Metastatic Lung Carcinoma in the Adrenal Gland (tissue), 1 donor: ENCODE measurements around a stretch of chr11.

GRCh38 chr11:86557966-86558620, 183.4 kb downstream of the CCDC81 start:
- PRO-cap, result no peak

DNA sequence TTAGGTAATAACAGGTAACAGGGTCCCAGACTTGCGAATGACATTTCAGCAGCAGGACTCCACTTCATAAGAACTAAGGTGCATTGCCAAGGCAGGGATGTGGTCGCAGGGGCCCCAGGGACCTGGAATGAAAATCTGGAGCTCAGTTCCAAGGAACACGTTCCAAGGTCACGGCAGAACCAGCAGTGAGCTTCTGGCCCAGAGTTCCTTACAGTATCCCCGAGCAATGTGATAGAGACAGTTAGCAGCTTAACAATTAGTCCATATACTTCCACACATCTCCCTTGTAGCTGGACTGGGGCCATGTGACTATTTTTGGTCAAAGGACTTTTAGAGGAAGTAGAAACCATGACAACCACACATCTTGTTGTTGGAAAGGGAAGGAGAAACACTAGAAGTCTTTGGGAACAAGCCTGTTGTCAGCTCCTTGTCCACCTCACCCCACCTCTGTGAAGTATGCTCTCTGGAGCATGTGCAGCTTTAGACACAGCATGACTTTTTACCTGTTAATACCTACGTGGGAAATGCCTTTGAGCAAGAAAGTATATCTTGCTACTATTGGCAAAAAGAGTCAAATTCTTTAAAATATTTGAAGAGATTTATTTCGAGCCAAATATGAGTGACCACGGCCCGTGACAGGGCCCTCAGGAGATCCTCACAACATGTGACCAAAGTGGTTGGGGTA, 203.1 kb upstream of the PRSS23 start:
- PRO-cap, result no peak

GRCh38 chr11:86808540-86809299, 8.4 kb downstream of the PRSS23 start:
- PRO-cap, result no peak

GRCh38 chr11:86815048-86815401, 14.7 kb downstream of the PRSS23 start:
- PRO-cap, result no peak

- PRO-cap, result no peak
These were observed 331.2 kb downstream of the TMEM135 start for GRCh38 chr11:87368813-87369363.

GRCh38 chr11:88445827-88446230, 108.3 kb upstream of the CTSC start:
- PRO-cap, result no peak

DNA sequence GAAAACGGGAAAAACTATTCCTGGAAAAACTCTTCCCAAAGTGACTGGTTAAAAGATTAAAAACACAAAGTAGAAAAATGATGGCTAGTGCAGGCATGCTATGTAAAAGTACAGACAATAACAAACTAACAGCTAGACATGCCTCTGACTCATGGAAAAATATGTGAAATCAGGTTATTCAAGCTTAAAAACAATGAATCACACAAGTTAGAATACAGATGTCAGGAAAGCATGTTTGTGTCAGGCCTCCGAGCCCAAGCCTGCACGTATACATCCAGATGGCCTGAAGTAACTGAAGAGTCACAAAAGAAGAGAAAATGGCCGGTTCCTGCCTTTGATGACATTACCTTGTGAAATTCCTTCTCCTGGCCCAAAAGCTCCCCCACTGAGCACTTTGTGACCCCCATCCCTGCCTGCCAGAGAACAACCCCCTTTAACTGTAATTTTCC, 110.1 kb downstream of the NOX4 start:
- PRO-cap, result no peak

- PRO-cap, result no peak
These were observed 208.9 kb upstream of the CHORDC1 start for GRCh38 chr11:90431794-90432101.

DNA sequence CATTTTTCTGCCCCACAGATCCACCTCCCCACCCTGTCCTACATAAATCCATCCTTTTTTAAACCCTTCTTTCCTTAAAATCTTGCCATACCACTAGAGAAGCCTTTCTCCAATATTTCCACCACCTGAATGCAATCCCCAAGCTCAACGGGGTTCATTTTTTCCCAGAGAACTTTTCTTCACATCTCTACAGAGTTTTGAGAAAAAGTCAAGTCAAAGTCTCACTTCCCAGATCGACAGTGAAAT, 375.1 kb upstream of the FAT3 start:
- PRO-cap, result no peak

- PRO-cap, result no peak
These were observed 197.5 kb upstream of the FAT3 start for GRCh38 chr11:92027166-92027476.

GRCh38 chr11:93477669-93478383, 65.4 kb downstream of the SMCO4 start:
- PRO-cap, result no peak

DNA sequence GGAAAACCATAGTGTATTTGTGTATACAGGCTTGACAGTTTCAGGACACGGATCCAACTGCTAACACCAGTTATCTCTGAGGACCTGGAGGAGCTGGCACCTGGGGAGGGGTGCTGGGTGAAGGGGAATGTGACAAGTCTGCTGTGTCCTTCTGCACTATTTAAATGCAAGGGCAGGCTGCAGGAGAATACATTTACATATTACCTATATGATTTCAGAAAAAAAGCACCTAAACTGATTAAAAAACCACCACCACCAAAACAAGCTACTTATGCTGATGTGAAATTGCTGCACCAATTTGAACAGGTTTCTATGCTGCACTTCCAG, 6.7 kb downstream of the SMCO4 start:
- PRO-cap, result no peak

- PRO-cap, result no peak
These were observed 10.7 kb downstream of the TAF1D start for GRCh38 chr11:93730275-93731241.

DNA sequence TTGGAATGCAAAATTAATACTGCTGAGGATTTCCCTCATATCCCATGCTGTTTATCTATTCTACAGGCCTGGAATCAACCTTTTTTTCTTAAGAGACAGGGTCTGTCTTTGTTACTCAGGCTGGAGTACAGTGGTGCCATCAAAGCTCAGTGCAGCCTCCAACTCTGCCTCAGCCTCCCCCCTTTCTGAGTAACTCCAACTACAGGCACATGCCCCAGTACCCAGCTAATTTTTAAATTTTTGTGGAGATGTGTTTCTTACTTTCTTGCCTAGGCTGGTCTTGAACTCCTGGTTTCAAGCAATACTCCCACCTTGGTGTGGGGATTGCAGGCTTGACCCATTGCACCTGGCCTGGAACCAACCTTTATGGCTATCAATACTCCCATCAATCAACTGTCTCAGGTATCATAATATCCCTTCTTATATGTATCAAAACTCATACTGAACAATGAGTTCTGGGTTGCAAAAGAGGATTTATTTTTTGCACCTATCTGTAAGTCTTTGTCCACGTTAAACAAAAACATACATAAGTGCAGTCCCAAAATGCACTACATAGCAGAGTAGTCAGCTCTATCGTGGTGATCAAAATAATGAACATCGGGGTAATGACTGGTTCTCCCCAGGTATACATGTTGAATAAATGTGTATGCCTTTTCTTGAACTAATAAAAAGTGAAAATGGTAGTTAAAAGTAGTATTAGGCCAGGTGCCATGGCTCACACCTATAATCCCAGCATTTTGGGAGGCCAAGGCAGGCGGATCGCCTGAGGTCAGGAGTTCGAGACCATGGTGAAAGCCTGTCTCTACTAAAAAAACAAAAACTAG, 6.4 kb downstream of the TAF1D start:
- PRO-cap, result no peak

DNA sequence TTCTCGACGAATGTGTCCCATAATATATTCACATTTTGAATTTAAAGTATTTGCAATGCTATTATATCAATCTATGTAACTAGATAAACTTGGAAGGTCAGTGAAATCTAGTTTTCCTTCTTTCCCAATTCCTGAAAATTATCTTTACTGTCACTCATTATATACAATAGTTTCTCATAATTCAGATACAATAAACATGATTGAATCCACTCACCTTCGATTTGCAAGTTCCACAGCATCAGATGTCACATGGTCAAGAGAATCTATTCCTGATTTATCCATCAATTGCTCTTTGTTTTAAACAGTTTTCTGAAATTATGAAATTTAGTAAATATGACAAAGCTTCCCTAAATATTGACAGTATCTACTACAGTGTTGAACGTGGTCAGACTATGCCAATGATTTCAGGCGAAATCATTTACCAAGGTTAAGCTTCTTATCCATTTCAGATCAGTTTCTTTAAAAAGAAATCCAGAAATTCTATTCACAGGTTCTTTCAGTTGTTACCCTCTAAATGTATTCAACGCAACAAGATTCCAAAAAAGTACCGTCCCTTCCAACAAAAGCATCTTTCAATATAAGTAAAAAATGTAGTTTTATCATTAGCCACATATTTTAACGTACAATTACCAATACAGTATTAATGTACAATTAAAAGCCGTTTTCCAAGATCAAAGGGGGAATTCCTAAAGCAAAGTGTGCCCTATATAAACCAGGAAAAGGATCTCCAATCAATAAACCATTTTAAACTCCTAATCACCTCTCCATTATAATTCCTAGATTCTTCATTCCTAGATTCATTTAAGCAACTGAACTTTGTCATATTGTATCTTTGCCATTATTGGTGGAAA, 2.0 kb downstream of the TAF1D start:
- PRO-cap, result no peak

GRCh38 chr11:93744661-93745868, 3.6 kb downstream of the C11orf54 start:
- PRO-cap, result no peak

- PRO-cap, result unidirectional peak, plus-strand start at chr11:94119154
These were observed 9.7 kb upstream of the PANX1 start for GRCh38 chr11:94118980-94119280.

DNA sequence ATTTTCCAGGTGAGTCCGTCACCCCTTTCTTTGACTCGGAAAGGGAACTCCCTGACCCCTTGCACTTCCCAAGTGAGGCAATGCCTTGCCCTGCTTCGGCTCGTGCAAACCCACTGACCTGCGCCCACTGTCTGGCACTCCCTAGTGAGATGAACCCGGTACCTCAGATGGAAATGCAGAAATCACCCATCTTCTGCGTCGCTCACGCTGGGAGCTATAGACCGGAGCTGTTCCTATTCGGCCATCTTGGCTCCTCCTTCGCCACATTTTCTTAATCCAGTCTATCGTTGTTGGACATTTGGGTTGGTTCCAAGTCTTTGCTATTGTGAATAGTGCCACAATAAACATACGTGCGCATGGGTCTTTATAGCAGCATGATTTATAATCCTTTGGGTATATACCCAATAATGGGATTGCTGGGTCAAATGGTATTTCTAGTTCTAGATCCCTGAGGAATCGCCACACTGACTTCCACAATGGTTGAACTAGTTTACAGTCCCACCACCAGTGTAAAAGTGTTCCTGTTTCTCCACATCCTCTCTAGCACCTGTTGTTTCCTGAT, 66.0 kb upstream of the IZUMO1R start:
- PRO-cap, result no peak

GRCh38 chr11:94544512-94544730, 700 bp downstream of the FUT4 start:
- PRO-cap, result no peak

DNA sequence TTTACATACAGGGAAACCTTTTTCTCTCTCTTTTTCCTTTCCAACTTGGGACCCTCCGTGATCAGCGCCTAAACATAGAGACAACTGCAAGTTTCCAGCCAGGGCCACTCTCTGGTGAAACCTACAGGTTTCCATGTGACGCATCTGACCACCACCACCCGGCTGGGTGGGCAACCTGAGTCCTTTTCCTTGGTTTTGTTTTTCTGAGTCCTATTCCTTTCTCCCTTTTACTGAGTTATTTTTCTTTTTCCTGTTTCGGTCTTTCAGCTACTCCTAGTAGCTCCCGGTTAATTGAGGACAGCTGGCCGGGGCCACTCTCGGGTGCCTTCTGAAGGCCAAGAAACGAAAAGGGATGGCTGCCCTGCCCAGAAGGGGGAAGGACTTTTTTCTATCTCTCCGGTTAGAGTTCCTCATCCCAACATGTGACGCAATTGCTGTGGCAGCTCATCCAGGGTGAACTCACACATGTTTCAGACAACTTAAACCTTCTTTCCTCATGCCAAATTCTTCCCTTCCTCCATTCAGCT, 83.5 kb downstream of the PIWIL4 start:
- PRO-cap, result no peak